Endothelial cell of umbilical vein (primary cell): ENCODE results near the gene IL18BP.

DNA sequence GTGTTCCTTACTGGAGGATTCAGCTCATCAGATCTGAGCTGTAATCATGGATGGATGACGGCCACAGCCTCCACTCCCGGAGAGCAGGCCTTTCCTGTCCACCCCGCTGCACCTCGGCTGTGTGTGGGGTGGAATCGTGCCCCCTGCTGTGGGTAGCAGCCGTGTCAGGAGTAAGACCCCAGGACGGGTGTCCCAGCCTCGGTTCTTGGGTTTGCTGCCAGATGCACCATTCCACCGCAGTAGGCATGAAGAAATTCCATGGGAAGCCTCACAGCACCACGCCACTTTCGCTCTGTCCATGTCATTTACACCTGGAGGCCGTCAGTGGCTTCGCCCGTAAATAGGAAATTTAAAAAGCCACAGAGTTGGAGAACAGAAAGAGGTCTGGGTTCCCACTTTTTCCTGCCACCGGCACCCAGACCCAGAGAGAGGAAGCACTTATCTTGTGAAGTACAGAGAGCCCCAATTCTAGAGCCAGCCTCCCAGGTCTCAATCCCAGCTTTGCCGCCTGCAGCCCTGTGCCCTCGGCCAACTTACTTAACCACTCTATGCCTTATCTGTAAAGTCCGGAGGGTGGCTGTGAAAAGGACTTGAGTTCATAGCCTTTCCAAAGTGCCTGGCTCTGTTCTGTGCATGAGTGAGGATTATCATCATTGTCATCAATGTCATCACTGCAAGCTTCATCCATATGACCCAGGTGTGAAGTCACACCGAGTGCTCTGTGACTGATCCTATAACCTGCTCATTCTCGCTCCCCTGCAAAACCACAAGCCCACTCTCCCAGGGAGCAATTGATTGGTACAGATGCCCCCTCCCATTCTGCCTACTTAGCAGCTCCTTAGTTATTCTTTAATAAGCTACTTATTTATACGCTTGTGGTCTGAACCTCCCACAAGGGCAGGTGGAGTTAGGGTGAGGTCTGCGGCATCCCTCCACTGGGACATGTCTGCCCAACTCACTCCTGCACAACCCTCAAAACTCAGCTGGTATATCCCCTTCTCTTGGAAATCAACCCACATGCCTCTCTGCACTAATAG lies 90.0 kb upstream of the ANO1 start:
- PRO-cap = no peak
CAGE:
- cytosol, long polyA minus RNA = no peak
- cytosol, long polyA plus RNA = no peak
- long polyA plus RNA = no peak
- nucleus, long polyA minus RNA = no peak
- nucleus, long polyA plus RNA = no peak

DNA sequence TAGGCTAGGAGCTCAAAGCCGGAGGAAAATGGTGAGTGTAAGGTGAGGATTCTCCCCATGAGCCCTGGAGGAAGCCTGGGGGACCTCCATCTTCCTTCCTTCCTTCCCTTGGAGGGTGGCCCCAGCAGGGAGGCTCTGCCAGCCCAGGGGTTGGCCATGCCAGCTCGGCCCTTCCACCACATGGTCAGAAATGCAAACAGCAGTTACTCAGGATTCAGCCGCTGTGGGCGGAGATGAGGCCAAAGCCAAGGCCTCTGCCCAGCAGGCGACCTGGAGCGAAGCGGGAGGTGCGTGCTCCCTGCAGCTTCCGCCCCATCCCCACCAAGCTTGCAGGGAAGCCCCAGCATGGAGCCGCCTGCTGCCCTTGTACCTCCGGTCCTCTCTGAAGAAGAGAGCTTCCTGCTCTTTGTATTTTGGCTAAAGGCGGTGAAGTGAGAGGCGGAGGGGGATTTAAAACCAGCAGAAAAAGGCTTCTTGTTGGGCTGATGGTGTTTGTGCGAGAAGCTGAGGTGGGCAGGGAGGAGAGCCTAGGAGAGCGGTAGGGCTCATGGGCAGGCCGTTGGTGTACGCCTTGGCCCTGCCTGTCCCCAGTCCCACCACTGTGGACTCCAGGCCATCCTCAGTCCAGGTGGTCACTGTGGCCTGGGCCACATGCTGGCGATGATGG lies 50.4 kb downstream of the ANO1 start:
- PRO-cap = no peak
CAGE:
- cytosol, long polyA minus RNA = no peak
- cytosol, long polyA plus RNA = no peak
- long polyA plus RNA = no peak
- nucleus, long polyA minus RNA = no peak
- nucleus, long polyA plus RNA = no peak

DNA sequence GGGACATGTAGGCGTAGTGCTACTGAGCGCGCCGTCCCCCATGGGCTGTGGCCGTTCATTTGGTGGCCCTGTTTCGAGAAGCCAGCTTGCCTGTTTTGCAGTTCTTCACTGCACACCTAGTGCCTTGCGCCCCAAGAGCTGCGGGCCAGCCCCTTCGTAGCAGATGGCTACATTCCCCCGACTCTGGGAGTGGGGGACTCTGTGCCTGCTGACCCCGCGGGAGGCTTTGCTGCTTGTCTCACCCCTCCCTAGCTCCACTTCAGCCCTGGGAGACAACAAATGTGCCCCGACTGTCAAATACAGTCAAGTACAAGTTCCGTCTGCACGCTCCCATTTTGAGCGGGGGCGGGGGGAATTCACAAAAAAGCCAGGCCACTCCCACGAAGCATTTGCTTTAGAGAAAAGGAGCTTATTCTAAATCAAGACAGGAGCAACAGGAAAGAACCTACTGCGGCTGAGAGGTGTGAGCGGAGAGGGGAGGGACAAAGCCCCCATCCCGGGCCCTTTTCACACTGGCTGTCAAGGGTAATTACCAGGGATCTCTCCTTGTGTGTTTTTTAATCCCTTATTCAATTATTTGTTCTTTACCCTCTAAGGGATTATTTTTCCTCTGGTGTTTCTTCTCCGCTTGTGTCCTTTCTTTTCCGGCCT lies 61.8 kb upstream of the FADD start:
- PRO-cap = no peak
CAGE:
- cytosol, long polyA minus RNA = no peak
- cytosol, long polyA plus RNA = no peak
- long polyA plus RNA = no peak
- nucleus, long polyA minus RNA = no peak
- nucleus, long polyA plus RNA = no peak

GRCh38 chr11:70188419-70188954 lies 14.6 kb upstream of the FADD start:
- PRO-cap = no peak
CAGE:
- cytosol, long polyA minus RNA = no peak
- cytosol, long polyA plus RNA = no peak
- long polyA plus RNA = no peak
- nucleus, long polyA minus RNA = no peak
- nucleus, long polyA plus RNA = no peak

- PRO-cap = no peak
CAGE:
- cytosol, long polyA minus RNA = no peak
- cytosol, long polyA plus RNA = no peak
- long polyA plus RNA = no peak
- nucleus, long polyA minus RNA = no peak
- nucleus, long polyA plus RNA = no peak
Observed at GRCh38 chr11:70312652-70313509, 42.4 kb downstream of the PPFIA1 start.

DNA sequence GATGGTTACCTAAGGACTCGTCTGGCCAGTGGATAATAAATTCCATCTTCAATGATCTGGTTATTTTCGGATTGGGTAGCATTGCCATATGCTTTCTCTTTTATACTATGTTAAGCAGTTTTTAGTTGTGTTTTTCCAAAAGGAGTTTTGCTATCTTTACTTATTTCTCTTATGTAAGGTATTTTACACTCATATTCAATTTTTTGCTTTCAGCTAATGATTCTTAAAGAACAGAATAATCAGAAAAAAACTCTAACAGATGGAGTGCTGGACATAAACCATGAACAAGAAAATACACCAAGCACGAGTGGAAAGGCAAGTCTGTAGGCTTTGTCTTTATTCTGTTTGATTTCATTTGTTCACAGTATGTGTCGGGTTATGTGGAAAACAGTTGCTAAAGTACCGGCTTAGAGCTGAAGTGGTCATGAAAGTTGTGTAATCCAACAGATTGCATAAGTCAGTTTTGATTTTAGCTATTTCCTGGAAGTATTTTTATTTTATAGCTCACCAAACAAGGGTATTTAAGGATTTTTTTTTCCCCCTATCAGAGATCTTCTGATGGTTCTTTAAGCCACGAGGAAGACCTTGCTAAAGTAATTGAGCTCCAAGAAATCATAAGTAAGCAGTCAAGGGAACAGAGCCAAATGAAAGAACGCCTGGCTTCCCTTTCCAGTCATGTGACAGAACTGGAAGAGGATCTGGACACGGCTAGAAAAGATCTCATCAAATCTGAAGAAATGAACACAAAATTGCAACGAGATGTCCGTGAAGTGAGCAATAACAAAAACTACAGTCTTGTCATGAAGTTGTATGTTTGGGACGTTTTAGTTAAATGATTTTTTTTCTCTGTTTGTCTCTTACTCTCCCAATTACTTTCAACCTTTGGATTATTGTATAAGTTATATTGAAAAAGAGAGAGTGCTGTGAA lies 55.8 kb downstream of the PPFIA1 start:
- PRO-cap = no peak
CAGE:
- cytosol, long polyA minus RNA = no peak
- cytosol, long polyA plus RNA = no peak
- long polyA plus RNA = no peak
- nucleus, long polyA minus RNA = no peak
- nucleus, long polyA plus RNA = no peak

- PRO-cap = no peak
CAGE:
- cytosol, long polyA minus RNA = no peak
- cytosol, long polyA plus RNA = no peak
- long polyA plus RNA = no peak
- nucleus, long polyA minus RNA = no peak
- nucleus, long polyA plus RNA = no peak
Observed at GRCh38 chr11:70568437-70568938, 170.2 kb downstream of the CTTN start.

DNA sequence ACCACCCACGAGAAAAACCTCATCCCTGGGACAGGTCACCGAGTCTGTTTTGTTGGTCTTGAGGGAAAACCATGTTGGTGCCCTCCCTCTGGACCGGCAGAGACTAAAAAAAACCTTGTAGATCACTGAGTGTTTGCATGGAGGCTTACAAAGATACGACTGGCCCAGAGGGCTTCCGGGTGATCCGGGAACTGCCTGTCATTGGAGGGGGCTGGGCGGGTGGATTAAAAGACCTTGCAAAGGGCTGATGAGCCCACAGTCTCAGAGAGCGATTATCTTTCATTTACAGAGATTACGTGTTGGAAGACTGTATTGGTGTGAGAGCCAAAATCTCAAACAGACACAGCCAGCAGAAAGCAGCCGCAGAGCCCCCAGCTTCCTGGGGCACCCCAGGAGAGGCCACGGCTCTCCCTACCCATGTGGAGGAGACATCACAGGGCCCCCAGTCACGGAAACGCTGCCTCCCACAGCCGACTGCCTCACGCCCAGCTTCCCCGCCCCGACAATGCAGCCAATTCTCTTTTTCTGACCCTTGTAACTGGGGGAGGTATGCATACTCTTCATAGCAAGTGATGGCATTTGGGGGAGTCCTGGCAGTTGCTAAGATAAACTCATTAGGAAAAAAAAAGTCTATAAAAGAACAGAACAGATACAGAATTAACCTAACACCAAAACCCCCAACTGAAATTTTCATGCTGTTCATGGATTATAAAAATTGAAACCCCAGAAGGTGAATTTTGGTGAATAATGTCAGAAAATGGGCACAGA lies 426.5 kb downstream of the CTTN start:
- PRO-cap = no peak
CAGE:
- cytosol, long polyA minus RNA = no peak
- cytosol, long polyA plus RNA = no peak
- long polyA plus RNA = no peak
- nucleus, long polyA minus RNA = no peak
- nucleus, long polyA plus RNA = no peak

GRCh38 chr11:70871846-70872425 lies 380.4 kb downstream of the SHANK2 start:
- PRO-cap = no peak
CAGE:
- cytosol, long polyA minus RNA = no peak
- cytosol, long polyA plus RNA = no peak
- long polyA plus RNA = no peak
- nucleus, long polyA minus RNA = no peak
- nucleus, long polyA plus RNA = no peak

GRCh38 chr11:71112955-71113627 lies 139.3 kb downstream of the SHANK2 start:
- PRO-cap = no peak
CAGE:
- cytosol, long polyA minus RNA = no peak
- cytosol, long polyA plus RNA = no peak
- long polyA plus RNA = no peak
- nucleus, long polyA minus RNA = no peak
- nucleus, long polyA plus RNA = no peak

DNA sequence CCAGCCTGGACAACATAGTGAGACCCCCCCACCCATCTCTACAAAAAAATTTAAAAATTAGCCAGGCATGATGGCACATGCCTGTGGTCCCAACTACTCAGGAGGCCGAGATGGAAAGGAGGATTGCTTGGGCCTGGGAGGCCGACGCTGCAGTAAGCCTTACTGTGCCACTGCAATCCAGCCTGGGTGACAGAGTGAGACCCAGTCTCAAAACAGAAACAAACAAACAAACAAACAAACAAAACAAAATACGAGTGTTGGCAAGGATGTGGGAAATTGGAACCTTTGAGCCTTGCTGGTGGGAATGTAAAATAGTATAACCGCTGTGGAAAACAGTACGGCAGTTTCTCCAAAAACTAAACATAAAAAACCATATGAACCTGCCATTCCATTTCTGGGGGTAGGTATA lies 32.3 kb downstream of the SHANK2 start:
- PRO-cap = no peak
CAGE:
- cytosol, long polyA minus RNA = no peak
- cytosol, long polyA plus RNA = no peak
- long polyA plus RNA = no peak
- nucleus, long polyA minus RNA = no peak
- nucleus, long polyA plus RNA = no peak

- PRO-cap = no peak
CAGE:
- cytosol, long polyA minus RNA = no peak
- cytosol, long polyA plus RNA = no peak
- long polyA plus RNA = no peak
- nucleus, long polyA minus RNA = no peak
- nucleus, long polyA plus RNA = no peak
Observed at GRCh38 chr11:71284548-71284800, 32.1 kb upstream of the SHANK2 start.

- PRO-cap = no peak
CAGE:
- cytosol, long polyA minus RNA = no peak
- cytosol, long polyA plus RNA = no peak
- long polyA plus RNA = no peak
- nucleus, long polyA minus RNA = no peak
- nucleus, long polyA plus RNA = no peak
Observed at GRCh38 chr11:71749066-71749655, 83.8 kb upstream of the DEFB108B start.

DNA sequence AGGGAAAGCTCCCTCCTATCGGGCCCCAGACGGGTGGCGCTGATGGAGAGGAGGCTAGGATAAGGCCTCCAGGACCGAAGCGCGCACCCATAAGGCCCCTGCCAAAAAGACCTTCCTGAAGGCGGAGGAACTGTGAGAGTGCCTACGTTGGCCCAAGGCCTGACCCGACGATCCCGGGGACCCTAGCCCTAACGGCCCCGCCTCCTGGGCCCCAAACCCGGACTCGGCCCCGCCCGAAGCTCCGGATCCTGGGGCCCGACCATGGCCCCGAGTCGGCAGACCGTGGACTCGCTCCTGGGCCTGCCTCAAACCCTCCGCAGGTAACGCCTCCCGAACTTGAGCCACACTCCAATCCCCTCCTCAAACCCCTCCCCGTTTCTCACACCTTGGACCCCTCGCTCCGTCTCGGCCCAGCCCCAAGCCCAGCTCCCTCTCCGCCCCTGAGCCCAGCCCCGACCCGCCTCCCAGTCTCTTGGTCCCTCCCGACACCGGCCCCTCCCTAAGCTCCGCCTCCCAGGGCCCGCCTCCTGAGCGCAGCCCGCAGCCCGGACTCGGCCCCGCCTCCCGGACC lies 46.6 kb upstream of the DEFB108B start:
- PRO-cap = bidirectional peak, plus-strand start outside the sequence, minus-strand start at position 459 of the sequence
CAGE:
- cytosol, long polyA minus RNA = no peak
- cytosol, long polyA plus RNA = no peak
- long polyA plus RNA = no peak
- nucleus, long polyA minus RNA = no peak
- nucleus, long polyA plus RNA = no peak

GRCh38 chr11:71787435-71788185 lies 45.4 kb upstream of the DEFB108B start:
- PRO-cap = bidirectional peak, plus-strand start at chr11:71787514, minus-strand start at chr11:71787283
CAGE:
- cytosol, long polyA minus RNA = no peak
- cytosol, long polyA plus RNA = no peak
- long polyA plus RNA = no peak
- nucleus, long polyA minus RNA = no peak
- nucleus, long polyA plus RNA = no peak

DNA sequence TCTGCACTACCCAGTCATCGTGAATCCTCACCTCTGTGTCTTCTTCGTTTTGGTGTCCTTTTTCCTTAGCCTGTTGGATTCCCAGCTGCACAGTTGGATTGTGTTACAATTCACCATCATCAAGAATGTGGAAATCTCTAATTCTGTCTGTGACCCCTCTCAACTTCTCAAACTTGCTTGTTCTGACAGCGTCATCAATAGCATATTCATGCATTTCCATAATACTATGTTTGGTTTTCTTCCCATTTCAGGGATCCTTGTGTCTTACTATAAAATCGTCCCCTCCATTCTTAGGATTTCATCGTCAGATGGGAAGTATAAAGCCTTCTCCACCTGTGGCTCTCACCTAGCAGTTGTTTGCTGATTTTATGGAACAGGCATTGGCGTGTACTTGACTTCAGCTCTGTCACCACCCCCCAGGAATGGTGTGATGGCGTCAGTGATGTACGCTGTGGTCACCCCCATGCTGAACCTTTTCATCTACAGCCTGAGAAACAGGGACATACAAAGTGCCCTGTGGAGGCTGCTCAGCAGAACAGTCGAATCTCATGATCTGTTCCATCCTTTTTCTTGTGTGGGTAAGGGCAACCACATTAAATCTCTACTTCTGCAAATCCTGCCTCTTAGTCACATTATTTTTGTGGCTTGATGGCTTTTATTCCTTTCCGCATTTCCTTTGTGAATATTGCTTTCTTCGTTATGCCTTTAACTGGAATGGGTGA lies 15.8 kb downstream of the DEFB131B start:
- PRO-cap = no peak
CAGE:
- cytosol, long polyA minus RNA = no peak
- cytosol, long polyA plus RNA = no peak
- long polyA plus RNA = no peak
- nucleus, long polyA minus RNA = no peak
- nucleus, long polyA plus RNA = no peak

DNA sequence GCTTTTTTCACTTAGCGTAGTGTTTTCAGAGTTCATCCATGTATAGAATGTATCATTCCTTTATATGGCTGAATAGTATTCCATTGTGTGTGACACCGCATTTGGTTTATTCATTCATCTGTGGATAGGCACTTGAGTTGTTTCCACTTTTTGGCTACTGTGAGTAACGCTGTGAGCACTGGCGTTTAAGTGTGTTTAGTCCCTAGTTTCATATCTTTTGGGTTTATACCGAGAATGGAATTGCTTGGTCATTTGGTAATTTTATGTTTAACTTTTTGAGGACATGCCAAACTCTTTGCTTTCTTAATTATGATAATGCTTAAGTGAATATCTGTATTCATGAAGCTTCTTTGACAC lies 5.3 kb upstream of the IL18BP start:
- PRO-cap = no peak
CAGE:
- cytosol, long polyA minus RNA = no peak
- cytosol, long polyA plus RNA = no peak
- long polyA plus RNA = no peak
- nucleus, long polyA minus RNA = no peak
- nucleus, long polyA plus RNA = no peak

DNA sequence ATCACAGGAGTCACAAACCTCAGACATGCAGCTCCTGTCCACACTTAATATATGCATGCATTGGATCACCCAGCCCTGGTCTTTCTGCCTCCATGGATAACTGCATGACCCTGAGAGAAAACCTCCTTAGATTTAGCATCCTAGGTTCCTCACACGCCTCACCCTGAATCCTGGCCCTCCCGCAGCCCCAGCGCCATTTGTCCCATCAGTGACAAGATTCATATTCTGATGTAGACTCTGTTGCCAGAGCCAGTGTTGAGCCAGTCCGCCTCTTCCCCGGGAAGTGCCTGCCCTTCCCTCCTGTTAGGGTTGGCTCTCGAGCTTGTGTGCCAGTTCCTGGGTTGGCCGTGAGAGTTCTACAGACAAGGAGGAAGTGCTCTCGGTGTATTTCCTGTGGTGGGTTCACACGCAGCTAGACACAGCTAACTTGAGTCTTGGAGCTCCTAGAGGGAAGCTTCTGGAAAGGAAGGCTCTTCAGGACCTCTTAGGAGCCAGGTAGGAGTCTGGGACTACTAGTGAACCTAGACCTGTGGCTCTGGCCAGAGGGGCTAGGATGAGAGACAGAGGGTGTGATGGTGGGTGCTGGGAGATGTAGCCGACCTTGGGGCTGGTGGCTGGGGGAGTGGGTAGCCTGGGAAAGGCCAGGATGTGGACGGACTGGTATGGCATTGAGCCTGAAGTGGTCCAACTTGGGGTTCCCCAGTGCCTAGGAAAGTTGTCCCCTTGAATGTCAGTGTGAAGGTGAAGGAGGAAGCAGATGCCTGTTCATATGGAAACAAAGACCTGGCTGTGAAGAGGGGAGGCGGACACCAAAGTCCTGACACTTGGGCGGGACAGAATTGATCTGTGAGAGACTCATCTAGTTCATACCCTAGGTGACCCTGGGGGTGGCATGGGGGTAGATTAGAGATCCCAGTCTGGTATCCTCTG lies at the start of gene IL18BP:
Gene IL18BP, plus strand, starts transcription at position 385 of the 930 bp plus-strand sequence.
- PRO-cap = no peak
CAGE:
- cytosol, long polyA minus RNA = start-site peak on the plus strand centred at position 391 of the sequence, 17 bp wide, 11 reads
- cytosol, long polyA plus RNA = no peak
- long polyA plus RNA = no peak
- nucleus, long polyA minus RNA = no peak
- nucleus, long polyA plus RNA = no peak

GRCh38 chr11:72002787-72003470 lies 4.2 kb downstream of the IL18BP start:
- PRO-cap = no peak
CAGE:
- cytosol, long polyA minus RNA = no peak
- cytosol, long polyA plus RNA = no peak
- long polyA plus RNA = no peak
- nucleus, long polyA minus RNA = no peak
- nucleus, long polyA plus RNA = no peak

DNA sequence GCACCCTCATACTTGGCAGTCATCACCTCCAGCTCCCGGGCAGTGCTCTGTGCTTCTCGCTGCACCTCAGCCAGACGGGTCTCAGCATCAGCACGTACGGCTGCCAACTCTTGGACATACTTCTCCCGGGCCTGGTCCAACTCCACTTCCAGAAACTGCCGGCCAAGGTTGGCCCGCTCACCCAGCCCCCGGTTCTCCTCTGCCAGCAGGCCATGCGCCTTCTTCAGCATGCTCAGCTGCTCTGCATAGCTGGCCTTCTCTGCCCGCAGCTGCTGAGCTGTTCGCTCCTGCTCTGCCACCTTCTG lies 14.2 kb downstream of the IL18BP start:
- PRO-cap = no peak
CAGE:
- cytosol, long polyA minus RNA = no peak
- cytosol, long polyA plus RNA = no peak
- long polyA plus RNA = no peak
- nucleus, long polyA minus RNA = no peak
- nucleus, long polyA plus RNA = no peak